ENCODE data around the genes EFCAB9 and SH3PXD2B.

DNA sequence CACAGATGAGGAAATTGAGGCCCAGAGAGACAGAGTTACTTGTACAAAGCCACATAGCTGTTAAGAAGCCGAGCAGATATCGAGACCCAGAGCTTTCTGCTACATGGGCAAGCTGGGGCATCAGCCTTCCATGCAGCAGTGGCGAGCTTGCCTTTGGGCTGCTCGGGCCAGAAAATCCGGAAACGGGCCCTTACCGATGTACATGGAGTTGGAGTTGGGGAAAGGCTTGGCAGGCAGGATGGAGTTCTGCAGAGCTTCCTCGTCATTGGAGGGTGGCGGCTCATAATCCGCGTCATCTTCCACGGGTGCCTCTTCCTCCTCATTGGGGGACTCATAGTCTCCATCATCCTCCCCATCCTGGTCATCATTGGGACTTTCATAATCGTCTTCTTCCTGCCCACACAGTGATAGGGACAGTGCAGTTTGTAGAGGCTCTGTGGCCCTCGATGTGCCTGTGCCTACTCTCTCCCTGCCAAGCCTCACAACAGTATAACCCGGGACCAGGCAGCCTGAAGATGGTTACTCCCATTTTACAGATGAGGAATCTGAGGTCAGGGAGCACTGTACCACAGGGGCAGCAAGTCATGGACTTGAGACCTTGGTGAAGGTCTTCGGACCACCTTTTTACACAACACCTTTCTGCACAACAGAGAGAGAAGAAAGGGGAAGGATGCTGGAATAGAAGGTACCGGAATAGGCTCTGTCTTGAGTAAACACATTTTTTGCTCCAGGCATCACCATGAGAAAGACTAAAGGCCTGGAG, 26.9 kb downstream of the LCP2 start:
- RRBS, result no CpG with 5 or more reads among the region's 17 CpGs

DNA sequence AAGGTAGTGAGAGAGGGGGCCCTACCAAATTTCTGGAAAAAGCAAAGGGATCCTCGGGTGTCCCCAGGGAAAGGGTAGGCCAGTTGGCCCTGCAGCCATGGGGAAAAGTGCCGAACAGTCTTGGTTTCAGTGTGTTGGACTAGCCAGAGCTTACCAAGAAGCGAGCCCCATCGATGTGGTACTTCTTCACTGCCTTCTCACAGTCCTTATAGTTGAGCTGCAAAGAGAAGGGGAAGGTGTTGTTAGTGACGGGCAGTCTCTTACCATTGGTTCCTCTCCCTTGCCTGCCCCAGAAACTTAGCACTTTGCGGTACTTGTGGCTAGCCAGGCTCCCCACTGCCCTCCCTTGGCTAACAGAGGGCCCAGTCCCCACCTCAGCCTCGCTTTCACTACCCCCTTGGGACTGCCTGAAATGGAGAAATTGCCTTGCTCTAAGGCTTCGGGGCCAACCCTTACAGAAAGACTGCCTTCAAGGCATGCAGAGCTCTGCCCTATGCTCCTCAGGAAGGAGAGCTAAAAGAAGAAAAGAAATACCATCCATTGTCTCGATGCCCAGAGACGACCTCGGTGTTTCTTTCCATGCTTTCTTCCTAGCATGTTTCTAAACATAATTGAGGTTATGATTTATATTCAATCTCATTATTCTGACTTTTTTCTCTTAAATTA, 4.3 kb downstream of the LCP2 start:
- RRBS, result no CpG with 5 or more reads among the region's 11 CpGs

DNA sequence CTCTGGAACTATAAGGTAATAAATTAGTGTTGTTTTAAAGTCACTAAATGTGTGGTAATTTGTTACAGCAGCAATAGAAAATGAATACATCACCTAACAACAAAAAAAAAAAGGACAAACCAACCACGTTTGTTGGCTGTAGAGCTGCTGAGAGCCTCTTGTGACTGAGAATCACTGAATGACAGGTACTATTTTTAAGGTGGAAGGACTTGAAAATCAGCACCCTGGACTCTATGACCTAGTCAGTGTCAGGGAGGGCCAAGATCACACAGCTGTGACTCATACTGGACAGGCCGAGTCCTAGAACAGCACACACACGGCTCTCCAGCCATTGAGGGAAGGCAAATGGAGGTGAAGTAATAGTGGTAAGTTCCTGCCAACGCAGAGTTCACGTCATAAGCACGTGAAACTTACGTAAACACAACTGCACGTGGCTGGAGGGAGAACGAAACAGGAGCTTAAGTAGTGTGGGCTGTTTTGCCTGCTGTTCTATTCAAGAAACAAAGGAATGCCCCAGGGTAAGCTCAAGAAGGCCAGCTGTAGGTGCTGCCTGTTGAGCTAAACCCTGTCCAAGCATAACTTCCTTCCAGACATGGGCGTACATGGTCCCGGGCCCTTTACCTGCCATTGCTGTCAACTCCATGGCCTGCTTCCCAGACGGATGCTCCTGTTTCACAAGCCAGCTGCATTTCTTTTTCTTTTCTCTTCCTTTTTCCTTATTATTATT, 10.0 kb upstream of the LCP2 start:
- RRBS, result no CpG with 5 or more reads among the region's 12 CpGs

- RRBS, result no CpG with 5 or more reads among the region's 11 CpGs
Observed at GRCh38 chr5:170357661-170358619, 31.2 kb downstream of the KCNMB1 start.

DNA sequence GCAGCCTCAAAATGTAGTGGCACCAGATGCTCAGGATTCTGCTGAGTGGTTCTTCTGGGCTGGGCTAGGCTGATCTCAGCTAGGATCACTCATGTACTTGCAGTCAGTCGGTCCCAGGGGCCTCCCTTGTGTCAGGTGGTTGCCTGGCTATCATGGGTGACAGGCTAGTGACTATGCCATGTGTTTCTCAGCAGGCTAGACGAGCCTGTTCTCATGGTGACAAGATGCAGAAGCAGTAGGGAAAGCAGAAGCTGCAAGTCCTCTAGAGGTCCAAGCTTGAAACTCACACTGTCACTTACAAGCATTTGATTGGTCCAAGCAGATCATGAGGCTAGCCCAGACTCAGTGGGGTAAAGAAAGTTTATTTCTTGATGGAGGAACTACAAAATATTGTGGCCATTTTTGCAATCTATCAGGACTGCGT, 15.2 kb upstream of the KCNMB1 start:
- RRBS, result no CpG with 5 or more reads among the region's 3 CpGs

- RRBS, result no CpG with 5 or more reads among the region's 4 CpGs
Observed at GRCh38 chr5:170534052-170534653, 30.3 kb downstream of the KCNIP1 start.

- RRBS, result no CpG with 5 or more reads among the region's 12 CpGs
Observed at GRCh38 chr5:170746241-170746918, 37.1 kb upstream of the GABRP start.

GRCh38 chr5:170747273-170747933, 36.1 kb upstream of the GABRP start:
- RRBS, result no CpG with 5 or more reads among the region's 6 CpGs

- RRBS, result no CpG with 5 or more reads among the region's 15 CpGs
Observed at GRCh38 chr5:171386764-171387206, 864 bp upstream of the NPM1 start.

DNA sequence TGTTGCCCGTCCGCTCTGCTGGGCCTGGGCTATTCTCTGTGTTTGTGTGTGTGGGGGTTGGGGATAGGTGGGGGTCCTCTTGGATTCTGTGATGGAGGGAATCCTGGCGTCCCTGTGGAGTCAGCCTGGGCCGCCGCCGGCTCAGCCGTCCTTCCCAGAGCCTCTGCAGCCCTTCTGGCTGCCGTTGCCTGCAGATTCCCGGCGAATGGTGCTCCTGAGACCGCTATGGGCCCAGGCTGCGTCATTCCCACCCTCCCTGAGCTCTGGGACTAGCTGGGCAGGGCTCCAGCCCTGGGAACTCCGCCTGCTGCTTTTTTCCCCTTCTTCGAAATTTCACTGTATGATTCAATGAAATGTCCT, 64.3 kb downstream of the FGF18 start:
- RRBS, result 51% methylated on average over 4 of the region's 14 CpGs

DNA sequence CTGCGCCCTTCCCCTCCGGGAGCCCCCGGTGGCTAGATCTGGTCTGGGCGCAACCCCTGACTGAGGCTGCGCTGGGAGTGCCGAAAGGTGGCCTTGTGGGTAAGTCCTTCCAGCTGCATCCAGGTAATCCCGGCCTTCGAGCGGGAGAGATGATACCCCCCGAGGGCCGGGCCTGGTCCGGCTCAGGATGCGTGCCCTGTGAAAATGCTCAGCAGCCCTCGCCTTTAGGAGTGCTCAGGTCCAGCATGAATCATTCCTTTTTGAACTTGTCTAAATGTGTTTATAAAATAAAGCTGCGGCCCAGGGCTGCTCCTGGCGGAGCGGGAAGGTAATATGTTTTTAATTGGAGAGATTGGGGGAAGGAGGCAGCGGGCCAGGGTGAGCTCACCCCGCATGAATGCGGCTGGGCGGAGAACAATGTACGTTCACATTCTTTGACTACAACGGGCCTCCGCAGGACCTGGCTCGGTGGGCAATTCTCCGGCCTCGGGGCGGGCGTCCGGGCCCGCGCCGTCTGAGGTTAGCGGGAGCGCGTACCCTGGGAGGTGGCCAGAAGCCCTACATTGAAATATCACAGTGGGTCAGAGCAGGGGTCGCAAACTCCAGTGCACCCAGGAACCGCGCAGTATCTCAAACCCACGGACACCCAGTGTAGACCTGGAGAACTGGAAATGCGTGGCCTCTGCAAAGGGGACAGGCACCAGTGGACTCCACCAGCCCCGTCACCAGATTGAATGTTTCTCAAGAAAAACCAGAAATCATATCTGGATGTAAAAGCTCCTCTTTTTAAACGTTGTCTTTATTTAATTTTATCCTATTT, 117.8 kb upstream of the SMIM23 start:
- RRBS, result 85% methylated on average over 4 of the region's 43 CpGs

- RRBS, result no CpG with 5 or more reads among the region's 14 CpGs
Observed at GRCh38 chr5:172057054-172057835, 50.8 kb upstream of the FBXW11 start.

- RRBS, result no CpG with 5 or more reads among the region's 7 CpGs
Observed at GRCh38 chr5:172063476-172063829, 57.0 kb upstream of the FBXW11 start.

DNA sequence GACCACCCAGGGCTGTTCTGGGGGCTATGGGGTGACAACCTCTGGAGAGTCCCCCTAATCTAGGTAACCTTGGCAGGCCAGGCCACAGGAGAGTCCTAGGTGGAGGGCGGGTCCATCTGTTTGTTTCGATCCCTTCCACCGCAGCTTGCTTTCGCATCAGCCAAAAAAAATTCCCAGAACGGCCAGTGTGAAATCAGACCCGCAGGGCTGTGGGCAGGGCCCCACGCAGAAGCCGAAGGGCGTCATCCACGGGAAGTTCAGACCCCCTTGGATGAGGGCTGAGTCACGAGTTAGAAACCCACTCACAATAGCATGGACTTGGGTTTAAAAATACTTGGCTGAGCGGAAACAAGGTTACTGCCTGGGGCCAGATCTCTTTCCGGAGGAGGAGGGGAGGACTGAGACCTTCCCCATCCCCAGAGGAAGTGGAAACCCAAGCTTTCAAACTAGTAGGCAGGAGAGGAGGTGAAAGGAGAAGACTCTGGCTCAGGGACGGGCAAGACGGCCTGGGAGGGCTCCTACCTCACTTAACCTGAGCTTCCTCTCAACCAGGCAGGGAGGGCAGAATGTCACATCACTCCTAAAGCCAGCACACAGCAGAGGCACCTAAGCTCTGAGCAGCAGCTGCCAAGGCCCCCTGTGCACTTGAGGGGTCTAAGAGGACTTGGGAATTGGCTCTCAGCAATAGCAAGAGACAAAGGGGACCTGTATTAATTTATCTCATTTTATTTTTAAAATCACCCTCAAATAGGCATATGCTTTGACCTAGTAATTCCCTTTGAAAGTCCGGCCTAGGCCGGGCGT, 8.4 kb downstream of the STK10 start:
- RRBS, result no CpG with 5 or more reads among the region's 18 CpGs

- RRBS, result no CpG with 5 or more reads among the region's 6 CpGs
Observed at GRCh38 chr5:172194007-172194360, at the start of gene EFCAB9. TSS of gene EFCAB9 (plus strand) at chr5:172194172.

DNA sequence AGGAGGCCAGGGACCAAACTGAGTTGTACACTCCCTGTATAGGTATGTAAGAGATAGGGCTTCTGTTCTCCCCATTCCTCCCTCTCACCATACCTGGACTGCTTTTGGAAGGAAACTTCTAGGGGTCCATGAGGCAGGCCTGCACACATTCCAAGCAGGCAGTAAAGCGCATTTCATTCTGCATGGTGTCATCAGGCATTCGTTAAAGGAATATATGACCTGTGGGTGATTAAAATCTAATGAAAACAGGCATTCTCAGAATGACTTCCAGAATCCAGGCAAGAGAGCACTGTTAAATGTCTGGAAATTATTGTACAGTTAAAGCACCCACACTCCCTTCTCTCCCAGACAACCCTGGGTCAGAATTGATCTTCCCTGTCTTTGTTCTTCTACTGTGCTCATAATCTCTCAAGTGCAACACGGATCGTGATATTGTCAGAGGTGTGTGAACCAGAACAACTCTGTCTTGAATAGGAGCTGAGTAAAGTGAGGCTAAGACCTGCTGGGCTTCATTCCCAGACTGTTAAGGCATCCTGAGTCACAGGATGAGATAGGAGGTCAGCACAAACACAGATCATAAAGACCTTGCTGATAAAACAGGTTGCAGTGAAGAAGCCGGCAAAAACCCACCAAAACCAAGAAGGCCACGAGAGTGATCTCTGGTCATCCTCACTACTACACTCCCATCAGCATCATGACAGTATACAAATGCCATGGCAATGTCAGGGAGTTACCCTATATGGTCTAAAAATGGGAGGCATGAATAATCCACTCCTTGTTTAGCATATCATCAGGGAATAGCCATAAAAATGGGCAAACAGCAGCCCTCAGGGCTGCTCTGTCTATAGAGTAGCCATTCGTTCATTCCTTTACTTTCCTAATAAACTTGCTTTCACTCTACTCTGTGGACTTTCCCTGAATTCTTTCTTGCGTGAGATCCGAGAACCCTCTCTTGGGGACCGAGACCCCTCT, 31.7 kb upstream of the UBTD2 start:
- RRBS, result no CpG with 5 or more reads among the region's 10 CpGs

DNA sequence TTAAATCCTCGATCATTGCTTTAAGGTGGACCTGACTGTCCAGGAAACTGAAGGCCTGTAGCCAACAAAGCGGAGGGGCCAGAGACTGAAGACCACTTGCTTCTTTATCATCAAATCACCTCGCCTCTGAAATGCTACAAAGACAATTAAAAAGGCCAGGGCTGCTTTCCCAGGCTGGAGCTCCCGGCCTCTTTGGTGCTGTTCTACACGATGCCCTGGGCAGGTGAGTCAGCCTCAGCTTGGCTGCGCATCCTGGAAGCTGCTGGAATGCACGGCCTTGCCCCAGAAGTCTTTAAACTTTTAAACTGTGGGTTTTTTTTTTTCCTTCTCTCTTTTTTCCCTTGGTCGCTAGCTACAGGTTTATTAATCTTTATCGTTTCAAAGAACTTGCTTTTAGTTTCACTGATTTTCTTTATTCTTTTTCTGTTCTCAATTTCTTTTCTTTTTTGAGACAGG, 46.5 kb downstream of the SH3PXD2B start:
- RRBS, result no CpG with 5 or more reads among the region's 9 CpGs

GRCh38 chr5:172453712-172455078, at the start of gene SH3PXD2B:
TSS of gene SH3PXD2B (minus strand) at chr5:172454525.
- RRBS, result 3% methylated on average over 45 of the region's 137 CpGs

DNA sequence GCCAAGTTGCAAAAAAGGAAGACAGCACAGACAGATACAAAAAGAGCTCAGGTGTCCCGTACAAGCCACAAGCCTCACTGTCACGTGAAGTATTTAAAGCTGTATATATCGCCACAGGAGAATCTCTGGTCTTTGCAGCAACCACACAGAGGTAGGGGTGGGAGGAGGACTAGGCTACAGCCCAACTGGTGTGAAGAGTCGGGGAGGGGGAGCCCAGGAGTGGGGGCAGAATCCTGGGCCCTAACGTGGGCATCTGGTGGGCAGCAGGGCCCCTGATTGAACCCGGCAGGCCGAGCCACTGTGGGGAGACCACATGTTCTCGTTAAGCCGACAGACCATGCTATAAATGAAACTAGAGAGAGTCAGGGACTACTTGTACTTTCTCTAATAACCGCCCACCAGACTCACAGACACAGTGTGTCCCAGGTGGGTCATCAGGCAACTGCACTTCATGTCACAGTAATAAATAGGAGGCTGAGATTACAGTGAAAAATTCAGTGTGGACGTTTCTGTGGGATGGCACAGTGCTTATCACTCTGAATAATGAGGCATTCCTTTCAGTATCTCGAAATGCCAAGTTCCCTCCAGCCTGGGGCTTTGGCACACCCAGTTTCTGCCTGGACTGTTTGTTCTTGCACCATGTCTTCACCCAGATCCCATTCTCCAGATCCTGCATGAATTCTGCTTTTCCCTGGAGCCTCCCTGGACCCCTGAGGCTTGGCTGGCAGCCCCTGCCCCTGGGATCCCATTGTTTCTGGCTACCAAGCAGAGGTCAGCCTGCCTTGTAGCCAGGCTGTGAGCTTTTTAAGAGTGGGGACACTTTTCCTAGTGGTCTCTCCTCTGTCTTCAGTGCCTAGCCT, 79.4 kb upstream of the SH3PXD2B start:
- RRBS, result no CpG with 5 or more reads among the region's 12 CpGs

DNA sequence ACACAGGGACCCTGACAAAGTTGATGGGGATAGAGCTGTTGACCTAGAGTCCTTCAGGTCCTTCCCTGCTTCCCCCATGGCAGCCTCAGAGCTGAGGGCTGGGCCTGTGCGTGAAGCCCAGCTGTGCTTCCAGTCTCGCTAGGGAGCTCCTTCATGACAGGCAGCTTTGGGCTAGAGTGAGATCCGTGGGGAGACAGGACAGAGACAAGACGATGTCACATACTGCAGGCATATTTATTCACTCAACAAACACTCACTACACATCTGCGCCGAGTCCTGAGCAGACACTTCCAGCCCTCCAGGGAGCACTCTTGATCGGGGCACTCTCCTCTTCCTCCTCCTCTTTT, 56.4 kb upstream of the NEURL1B start:
- RRBS, result no CpG with 5 or more reads among the region's 7 CpGs

Data from GM12892 (cell line).